HTR-8/SVneo (cell line): ENCODE measurements around a stretch of chr2.

DNA sequence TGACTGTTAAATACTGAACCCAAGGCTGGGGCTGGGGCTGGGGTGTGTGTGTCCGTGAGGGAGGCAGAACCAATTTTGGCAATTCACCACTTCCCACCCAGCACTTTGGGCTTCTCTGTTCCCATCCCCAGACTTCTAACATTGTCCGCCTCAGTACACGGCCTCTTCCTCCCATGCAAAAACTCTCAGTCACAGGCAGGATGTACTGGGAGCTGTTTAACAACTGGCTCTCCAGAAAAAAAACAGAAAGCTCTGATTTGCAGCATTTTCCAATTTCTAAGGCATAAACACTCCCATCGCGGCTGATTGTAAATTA lies 73.0 kb upstream of the MAP4K3 start:
- RRBS, result no CpG with 5 or more reads among the region's 5 CpGs

GRCh38 chr2:40429127-40430199 lies 22.4 kb downstream of the SLC8A1 start:
- RRBS, result no CpG with 5 or more reads among the region's 12 CpGs

GRCh38 chr2:40489299-40489892 lies 37.5 kb upstream of the SLC8A1 start:
- RRBS, result no CpG with 5 or more reads among the region's 9 CpGs

- RRBS, result no CpG with 5 or more reads among the region's 2 CpGs
These were observed 265.1 kb upstream of the SLC8A1 start for GRCh38 chr2:40716965-40717345.

DNA sequence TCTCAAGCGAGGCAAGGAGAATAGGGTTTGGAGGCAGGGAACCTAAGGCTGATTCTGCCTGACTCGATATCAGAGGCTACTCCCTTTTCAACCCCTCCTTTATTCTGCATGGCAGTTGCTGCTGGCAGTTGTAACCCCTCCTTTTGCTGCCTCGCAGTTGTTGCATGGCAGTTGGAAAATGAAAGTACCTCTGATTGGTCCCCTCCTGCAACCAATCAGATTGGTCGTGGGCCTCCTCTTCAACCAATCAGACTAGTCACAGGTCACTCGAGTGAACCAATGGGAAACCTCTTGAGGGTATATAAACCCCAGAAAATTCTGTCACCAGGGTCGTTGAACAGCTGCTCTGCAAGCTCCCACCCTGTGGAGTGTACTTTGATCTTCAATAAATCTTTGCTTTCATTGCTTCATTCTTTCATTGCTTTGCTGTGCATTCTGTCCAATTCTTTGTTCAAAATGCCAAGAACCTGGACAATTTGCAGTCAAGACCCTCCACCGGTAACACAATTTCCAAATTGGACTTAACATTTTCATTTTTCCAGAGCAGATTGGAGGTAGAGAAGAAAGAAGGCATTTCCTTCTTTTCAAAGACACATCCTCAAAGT lies 294.4 kb upstream of the SLC8A1 start:
- RRBS, result no CpG with 5 or more reads among the region's 7 CpGs

GRCh38 chr2:41906886-41907220 lies 141.0 kb upstream of the PKDCC start:
- RRBS, result no CpG with 5 or more reads among the region's 3 CpGs

GRCh38 chr2:41937361-41937968 lies 110.4 kb upstream of the PKDCC start:
- RRBS, result no CpG with 5 or more reads among the region's 6 CpGs

DNA sequence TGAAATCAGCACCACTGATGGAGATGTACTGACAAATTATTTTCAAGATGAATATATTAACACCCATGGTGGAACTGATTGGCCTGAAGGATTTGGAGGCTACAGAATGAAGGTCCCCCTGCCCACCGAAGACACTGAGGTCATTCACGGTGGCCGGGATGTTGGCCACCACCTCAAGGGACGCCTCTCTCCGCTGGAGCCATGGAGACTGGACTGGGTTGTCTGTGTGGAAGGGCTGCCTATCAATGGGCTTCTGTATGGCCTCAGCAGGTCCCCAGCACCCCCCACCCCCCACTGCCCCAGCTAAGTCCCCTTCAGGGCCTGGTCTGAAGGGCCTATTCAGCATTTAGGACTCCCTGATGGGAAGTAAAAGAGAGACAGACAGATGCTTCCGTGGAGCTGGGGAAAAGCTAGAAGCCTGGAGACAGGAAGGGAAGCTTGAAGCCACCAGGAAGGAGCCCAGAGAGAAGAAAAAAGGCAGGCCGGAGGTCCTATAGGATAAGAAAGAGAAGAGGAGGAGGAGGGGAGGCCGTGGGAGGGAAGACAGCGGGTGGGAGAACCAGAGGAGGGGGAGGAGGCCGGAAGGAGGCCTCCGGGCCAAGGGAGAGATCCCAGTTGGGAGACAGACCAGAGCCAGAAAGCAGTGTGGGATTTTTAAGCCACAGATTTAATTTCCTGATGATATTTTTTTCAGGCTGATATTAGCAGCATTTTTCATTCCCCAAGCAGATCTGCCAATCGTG lies 107.2 kb upstream of the PKDCC start:
- RRBS, result 75% methylated on average over 1 of the region's 12 CpGs

DNA sequence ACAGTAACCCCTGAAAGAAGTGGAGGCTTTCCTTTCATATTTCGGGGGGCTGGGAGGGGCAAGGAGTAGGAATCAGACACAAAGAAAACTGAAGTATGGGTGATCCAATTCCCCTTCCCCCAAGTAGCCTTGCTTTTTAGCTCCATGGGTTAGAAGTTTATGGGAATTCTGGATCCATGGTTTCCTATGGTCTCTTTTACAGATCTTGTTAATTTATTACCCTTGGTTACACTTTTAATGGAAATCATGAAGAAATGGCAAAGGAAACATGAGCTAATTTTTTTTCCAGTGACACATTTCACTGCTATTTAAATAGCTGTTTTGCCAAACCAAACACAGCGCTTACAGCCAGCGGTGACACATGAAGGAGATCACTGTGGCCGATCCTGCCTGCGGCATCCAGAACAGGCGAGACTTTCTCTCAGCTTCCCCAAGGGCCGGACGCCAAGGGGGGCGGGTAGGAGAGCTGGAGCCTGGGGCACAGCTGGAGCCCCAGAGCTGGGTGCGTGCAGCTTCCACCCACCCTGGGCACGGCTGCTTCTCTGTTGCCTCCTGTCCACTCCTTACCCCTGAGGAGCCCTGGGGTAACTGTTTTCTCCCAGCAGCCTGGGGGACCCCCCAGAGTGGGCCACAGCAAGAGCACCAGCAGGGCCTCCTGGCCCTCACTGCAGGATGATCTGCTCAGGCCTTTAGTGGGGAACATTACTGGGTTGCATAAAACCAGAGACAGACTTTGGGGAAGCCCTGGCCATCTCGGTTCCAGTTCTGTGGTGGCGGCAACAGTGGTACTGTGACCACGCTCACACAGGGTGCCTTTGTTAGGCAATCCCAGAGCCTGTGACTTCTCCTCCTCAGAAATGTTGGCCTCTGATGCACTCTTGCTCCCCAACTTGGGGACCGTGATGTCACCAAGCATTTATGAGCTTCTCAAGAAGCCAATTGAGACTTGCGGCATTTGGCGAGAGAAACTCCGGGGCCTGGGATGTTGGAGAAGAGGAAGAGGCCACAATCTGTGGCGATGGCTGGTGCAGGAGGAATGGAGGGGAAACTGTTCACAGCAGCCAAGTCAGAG lies 81.2 kb upstream of the PKDCC start:
- RRBS, result no CpG with 5 or more reads among the region's 19 CpGs

GRCh38 chr2:42046068-42046448 lies 1.8 kb upstream of the PKDCC start:
- RRBS, result no CpG with 5 or more reads among the region's 6 CpGs

- RRBS, result no CpG with 5 or more reads among the region's 28 CpGs
These were observed 6.3 kb downstream of the PKDCC start for GRCh38 chr2:42053743-42054811.

DNA sequence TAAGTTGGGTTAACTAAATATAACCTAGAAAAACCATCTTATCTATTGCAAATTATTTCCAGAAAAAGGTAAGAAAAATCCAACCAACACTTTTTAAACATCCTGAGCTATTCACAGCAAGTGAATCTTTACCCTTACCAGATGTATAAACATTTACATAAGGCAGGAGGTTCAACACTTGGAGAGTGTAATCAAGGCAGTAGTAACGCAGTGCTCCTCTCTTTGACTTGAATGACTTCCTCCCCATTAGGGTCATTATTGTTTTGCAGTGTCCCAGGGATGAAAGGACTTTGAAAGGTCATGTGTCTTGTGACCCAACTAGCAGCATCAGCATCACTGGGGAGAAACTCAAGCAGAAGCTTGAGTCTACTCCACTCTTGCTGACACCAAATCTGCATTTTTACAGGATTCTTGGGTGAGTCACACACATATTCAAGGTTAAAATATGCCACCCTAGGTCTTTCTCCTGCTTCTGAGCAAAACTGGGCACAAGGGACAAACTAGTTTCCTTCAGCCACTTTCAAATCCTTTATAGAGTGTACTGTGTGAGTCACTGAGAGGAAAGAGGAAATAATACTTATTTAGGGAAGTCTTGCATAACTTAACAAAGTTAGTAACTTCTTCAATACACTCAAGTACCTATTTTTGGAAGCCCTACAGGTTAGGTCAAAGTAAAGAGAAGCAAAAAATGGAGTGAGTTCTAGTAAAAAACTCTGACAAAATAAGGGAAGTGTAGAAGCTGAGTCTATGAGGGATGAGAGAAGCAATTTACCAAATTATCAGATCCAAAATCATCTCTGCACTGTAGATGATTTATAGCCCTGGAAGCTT lies 51.1 kb upstream of the EML4 start:
- RRBS, result no CpG with 5 or more reads among the region's 1 CpG

GRCh38 chr2:42359448-42360814 lies 1.1 kb downstream of the COX7A2L start:
- RRBS, result under 1% methylated on average over 2 of the region's 31 CpGs

DNA sequence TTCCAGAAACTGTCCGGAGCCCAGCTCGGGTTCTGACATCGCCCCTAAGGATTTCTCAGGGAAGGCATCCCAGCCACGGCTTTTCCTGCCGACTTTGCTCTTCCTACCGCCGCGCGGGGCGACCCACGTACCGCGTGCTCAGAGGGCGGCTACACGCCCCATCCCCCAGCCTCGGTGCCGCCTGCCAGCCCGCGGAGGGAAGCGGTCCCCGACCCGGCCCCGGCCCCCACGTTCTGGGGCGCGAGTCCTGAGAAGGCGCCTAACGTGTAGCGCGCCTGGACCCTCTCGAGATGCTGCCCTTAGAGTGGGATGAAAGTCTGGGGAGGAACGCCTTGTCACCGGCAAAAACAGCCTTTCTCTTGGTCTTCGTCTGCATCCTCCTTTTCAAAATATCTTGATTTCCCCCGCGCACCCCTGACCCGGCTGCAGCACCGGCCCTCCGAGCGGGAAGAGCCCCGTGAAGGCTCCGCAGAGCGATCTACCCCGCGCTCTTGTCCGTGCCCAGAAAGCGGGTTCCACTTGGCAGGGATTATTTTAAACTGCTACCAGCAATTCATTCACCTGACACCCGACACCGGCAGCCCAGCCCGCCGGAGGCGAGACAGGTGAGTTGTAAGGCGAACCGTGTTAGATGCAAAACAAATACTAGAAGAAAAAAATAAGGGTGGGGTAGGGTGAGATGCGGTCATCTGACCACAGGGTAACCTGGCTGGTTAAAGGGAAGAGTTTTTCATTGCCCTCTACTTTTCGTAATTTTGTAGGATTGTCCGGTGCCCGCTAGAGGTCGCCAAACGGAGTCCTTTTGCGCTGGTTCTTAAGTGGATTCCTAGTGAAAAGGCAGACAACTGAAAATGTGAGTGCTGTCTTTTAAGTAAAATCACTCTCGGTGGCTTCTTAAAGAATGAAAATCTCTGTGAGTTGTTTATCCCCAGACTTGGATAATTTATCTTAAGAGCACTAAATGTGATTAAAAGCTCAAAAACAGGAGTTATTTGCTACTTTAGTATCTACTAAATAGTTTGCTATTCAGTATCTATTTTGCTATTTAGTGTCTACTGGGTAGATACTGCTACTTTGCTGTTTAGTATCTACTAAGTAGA lies 970 bp upstream of the KCNG3 start:
- RRBS, result 1% methylated on average over 12 of the region's 62 CpGs

DNA sequence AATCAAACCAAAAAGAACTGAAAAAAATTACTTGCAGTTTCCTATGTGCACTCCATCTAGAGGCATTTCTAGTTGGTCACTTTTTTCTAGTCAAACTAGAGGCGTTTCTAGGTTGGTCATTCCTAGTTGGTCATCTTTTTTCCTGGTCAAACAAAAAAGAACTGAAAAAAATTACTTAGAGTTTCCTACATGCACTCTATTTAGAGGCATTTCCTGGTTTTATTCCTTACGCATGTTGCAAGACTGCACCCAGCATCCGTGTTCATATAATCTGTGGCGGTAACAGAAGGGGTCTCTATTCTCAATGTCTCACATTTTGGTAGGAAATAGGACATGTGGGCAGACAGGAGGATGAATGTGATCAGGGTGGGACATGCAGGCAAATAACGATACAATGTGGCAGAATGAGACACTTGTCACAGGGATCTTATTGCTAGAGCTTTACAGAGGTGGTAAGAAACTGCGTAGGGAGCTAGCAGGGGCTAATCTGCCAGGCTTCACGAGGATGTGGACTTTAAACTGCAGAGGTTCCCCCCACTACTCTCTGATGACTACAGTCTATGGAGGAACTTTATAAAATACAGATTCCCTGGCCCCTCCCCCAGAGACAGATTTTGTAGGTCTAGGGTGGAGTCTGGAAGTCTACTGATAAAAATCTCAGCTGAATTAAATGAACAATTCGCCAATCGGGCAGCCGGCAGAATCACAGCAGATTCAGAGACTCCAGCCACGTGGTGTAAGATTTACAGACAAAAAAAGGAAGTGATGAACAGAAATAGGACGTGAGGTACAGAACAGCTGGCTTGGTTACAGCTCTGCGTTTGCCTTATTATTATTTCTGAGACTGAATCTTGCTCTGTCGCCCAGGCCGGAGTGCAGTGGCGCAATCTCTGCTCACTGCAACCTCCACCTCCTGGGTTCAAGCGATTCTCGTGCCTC lies 21.7 kb upstream of the MTA3 start:
- RRBS, result no CpG with 5 or more reads among the region's 18 CpGs

DNA sequence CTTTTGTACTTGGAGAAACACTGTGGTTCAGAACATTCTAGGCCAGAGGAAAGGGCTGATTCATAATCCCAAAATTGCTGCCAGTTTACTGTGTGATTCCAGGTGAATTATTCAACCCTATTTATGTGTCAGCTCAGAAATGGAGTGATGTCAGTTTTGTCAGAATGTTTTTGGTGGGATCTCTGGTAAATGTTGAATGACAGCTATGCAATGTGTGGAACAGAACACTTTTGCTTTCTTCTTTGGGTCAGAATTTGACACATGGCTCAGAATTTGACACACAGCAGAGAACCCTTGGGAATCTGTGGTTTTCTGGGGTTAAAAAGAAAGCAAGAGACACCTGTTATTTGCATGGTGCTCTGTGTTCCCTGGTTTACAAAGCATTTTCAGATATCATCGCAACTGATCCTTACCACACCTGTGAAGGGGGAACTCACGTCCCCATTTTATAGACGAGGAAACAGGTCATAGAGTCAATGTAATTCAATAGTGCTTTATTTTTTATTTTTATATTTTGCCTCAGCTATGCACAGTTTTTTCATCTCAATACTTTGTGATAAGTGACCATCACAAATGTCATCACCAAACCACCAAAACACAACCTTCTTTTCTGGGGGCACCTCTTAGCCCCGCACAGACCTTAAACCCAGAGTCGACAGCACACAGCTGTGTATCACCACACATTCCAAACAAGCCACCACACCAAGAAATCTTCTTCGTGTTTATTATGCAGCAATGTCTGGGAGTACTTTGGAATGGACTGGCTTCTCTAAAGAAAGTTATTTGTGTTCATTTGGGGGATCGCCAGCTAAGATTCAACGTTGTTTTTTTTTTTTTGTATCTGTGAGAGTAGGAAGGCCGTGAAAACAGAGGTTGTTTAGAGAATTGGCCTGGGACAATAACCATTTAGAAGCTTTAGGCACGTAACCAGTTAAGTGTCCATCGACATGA lies 1.3 kb upstream of the MTA3 start:
- RRBS, result no CpG with 5 or more reads among the region's 11 CpGs

DNA sequence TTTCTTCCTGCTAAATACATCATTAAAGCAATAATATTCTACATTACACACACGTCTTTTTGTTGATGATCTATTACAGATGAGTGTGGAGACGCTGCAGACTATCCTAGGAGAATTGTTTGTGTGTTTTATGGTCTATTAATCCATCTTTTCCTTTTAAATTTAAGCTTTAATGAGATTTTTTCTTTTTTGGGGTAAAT lies 94.4 kb downstream of the OXER1 start:
- RRBS, result no CpG with 5 or more reads among the region's 2 CpGs

DNA sequence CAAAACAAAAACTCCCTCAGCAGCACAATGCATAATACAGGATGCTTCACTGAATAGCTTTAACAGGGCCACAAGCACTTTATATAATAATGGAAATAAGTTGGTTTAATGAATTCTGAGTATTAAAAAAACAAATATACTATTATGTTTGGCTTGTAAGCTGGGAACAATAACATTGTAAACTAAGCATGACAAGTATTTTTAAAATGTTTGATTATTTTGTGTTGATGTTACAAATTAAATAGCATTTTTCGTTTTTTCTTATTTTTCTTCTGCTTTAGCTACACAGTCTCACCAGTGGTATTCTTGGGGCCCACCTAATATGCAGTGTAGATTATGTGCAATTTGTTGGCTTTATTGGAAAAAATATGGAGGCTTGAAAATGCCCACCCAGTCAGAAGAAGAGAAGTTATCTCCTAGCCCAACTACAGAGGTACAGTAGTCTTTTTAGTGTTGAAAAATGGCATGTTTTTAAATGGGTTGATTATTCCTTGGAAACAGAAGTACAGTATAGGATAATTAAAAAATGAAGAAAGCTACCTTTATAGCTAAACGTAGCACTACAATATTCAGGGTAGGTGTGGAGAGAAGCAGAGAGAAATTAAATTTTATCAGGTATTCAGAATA lies 56.2 kb downstream of the OXER1 start:
- RRBS, result no CpG with 5 or more reads among the region's 2 CpGs

GRCh38 chr2:42754065-42754760 lies 9.7 kb downstream of the OXER1 start:
- RRBS, result no CpG with 5 or more reads among the region's 10 CpGs

DNA sequence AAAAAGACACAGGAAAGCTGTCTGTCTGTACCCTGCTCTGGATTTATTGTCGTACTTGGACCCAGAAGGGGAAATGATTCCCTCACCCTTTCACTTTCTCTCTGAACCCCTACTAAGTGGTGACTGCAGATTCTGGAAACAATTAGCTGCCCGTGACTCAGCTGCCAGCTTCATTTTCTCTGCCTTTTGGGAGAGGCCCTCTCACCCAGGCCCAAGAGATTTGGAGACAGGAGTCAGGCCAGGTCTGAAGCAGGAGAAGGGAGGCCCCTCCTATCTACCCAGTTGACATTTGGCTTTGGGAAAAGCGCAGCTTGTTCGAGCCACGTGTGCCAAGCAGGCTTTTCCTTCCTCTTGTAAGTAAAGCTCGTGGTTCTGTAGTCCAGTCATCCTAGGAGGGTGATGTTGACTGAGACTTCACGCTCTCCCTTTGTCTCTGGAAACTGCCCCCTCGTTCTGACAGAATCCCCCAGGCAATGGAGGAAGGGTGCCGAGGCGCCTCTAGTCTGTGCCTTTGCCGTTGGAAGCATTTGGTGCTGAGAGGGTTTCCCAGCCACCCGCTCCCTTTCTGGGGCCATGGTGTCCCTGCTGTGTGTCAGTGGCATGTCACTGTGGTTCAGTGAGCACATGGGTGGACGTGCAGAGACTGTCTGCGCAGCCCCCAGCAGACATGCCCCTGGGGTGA lies 8.6 kb downstream of the OXER1 start:
- RRBS, result no CpG with 5 or more reads among the region's 14 CpGs